Endothelial cell (in vitro differentiated cells): ENCODE measurements around the genes MRPL11 and CLCF1.

DNA sequence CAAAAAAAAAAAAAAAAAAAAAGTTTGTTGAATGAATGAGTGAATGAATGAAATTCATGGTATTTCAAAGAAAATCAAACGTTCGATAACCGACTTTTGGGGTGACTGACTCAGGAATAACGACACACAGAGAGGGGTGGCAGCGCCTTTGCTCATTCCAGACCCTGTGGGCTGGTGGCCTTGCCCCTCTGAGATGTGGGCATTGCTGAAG, 797 bp downstream of the SLC29A2 start:
- PRO-cap: no peak

DNA sequence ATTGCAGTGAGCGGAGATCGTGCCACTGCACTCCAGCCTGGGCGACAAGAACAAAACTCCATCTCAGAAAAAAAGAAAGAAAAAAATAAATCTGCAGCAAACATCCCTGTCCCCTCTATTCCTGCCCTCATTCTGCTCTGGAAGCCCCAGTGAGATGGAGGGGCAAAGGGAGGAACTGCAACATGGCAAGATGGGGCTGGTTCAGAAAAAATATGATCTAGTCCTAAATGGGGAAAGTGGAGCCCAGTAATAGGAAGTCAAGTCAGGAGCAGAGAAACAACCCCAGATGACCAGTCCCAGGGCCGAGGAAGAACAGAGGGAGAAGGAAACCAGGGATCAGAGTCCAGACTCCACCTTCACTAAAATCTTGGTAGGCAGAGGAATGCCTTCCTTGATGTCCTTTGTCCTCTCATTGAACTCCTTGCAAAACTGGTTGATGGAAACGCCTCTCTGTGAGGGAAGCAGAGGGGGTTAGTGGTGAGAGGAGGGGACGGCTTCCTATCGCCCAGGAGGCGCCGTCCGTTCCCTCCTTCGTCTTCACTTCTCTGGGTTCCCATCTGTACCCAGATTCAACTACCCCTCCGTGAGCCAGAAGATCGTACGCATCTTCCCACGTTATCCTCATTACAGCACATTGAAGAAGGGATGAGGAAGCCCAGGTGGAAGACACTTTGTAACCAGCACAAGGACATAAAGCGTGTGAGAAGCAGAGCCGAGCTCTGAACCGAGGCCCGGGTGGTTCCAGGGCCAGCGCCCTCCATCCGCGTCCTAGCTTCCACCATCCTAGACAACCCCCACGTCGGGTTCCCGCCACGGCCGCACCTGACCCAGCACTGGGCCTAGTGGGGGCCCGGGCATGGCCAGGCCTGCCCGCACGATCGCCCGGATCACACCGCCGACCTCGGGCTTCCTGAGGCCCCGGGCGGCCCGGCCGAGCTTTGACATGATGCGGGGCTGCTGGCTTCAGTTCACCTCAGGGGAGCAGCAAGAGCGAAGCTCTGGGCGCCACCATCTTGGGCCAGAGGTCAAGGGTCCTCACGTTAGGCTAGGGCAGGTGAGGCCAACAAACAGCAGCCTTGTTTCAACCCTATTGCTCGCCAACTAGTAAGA, at the start of gene MRPL11:
TSS of gene MRPL11 (minus strand) at position 1,039 of the 1,110 bp plus-strand sequence.
- PRO-cap: bidirectional peak, plus-strand start at position 833 of the sequence, minus-strand start at position 806 of the sequence; bidirectional peak, plus-strand start at position 1,011 of the sequence, minus-strand start at position 1,027 of the sequence

DNA sequence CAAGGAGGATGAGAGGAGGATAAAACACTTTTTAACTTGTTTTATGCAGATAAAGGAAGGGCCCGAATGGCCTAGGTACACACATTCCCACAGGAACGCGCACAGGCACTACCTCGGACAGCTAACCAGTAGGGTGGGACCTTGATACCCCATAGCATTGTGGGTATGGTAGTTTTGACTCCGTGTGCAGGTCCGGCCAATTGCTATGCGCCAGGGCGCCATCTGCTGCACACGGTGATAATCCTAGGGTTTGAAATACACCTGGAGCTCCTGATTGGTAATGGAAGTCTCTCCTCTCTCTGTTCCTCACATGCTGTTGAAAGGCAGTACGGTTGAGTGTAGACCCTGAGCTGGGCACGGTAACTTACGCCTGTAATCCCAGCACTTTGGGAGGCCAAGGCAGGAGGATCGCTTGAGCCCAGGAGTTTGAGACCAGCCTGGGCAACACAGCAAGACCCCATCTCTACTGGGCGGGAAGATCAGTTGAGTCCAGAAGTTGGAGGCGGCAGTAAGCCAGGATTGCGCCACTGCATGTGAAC, 341 bp upstream of the MRPL11 start:
- PRO-cap: unidirectional peak, minus-strand start at position 130 of the sequence

DNA sequence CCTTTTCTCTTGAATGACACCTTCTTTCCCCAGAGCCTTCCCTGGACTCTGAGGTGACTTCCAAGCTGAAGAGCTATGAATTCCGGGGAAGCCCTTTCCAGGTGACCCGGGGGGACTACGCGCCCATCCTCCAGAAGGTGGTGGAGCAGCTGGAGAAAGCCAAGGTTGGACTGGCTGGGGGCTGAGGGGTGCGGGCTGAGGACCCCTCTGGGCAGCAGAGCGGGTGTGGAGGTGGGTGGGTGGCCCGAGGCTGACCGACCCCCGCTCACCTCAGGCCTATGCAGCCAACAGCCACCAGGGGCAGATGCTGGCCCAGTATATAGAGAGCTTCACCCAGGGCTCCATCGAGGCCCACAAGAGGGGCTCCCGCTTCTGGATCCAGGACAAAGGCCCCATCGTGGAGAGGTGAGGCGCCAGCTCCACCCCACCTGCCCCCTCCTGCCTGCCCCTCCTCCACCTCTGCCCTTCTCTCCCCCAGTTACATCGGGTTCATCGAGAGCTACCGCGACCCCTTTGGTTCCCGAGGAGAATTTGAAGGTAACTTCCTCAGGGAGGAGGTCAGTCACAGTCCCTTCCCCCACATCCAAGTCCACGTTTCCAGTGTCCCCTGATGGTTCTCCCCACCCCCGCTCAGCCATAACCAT, 11.1 kb downstream of the DPP3 start:
- PRO-cap: unidirectional peak, plus-strand start at position 347 of the sequence

DNA sequence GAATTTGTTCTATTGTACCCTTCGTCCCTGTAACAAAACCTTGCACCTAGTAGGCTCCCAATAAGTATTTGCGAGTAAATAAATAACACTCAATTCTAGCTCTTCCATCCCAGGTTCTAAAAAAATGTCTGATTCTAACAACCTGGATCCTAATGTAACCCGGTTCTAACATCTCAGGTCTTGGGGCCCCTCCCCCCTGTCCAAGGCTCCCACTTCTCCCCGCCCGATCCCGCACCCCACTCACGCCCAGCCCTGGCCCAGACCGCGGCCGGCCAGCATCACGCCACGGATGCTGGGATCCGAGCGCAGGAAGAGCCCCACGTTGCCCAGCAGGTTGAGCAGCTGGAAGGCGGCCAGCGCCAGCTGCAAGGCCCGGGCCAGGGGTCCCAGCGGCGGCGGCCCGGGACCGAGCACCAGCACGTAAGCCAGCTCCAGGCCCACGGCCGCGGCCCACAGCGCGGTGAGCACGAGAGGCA, 331 bp downstream of the ZDHHC24 start:
- PRO-cap: bidirectional peak, plus-strand start at position 337 of the sequence, minus-strand start at position 264 of the sequence

DNA sequence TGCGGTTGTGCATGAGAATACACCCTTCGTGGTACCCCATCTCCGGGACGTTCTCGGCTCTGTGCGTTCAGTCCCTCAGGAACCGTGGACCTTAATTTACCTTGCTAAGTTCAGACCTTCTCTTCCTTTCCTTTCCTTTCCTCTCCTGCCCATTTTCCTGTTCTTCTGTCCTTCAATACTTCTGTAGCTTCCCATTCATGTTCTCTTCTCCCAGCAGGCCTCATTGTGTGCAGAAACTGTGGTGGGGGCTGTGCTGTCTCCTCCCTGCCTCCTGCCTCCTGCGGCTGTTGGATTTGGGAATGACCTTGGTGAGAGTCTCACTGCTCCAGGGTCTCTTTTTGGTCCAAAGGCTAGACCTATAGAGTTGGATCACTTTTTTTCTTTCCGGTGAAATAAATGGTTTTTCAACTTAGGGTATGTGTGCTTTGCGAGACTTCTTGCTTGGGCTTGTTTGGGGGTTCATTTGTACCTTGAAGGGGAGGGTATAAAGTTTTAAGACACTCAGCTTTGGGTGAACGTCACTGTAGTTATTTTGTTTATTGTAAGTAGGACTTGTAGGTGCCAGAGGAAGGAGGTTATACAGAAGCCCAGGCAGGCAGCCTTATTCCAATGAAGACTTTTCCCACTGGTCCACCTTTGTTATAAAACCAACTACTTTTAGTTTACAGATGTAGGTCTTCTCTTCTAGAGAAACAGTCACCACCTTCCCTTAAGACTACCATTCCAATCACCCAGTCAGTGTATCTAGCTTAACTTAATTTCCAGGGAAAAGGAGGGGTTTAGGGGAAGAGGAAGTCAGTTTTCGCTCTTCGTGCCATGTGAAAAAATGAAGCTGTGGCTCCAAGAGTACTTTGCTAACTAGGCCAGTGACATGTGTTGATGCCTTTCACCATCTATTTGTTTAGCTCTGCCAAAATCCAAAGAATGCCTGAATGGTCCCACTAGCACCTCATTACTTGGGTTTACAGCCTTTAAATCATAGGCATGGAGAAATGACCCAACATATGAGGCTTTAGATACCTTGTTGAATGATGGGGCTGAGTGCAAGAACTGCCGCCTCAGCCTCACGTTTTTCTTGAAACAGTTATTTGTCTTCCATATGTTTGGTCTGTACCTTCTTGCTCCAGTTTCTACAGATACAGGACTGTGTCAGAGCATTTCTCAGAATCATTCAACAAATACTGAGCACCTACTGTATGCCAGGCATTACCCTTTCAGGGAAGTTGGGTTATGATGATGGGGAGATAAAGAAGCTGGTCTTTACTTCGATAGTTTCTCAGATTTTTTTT, 8.0 kb downstream of the RBM4 start:
- PRO-cap: no peak

GRCh38 chr11:66847871-66848660, 4.8 kb downstream of the RCE1 start:
- PRO-cap: no peak

GRCh38 chr11:66855661-66856470, 998 bp upstream of the LRFN4 start:
- PRO-cap: unidirectional peak, plus-strand start at chr11:66855852; unidirectional peak, plus-strand start at chr11:66855936; bidirectional peak, plus-strand start at chr11:66856047, minus-strand start at chr11:66856073; bidirectional peak, plus-strand start at chr11:66856554, minus-strand start at chr11:66856222

- PRO-cap: no peak
These were observed 8.1 kb downstream of the PC start for GRCh38 chr11:66950035-66950536.

DNA sequence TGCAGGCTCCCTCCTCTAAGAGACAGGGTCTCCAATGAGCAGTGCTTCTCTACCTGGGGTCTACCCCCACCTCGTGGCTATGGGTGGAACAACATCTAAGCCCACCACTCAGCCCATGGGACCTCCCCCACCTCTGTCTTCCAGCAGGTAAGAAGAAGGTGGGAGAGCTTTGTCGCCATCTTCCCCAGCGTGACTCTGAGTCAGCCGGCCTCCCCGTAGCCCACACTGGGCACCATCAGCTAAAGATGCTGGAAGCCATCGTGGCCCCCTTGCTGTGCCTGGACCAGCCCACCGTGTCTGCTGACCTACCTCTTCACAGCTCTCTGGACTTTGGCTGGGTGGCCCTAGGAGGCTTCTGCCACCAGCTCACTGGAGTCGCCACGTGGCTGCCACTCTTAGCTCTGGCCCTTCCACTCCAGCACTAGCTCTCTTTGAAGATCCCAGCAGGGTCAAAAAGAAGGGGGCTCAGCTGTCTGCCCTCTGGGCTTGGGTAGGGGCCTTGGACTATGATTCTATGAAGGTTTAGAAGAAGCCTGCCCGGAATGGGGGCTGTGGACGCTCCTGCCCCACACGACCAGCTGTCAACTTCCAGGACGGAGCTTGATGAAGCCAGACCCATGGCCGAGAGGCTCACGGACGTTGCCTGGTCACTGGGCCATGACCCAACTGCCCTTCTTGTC, 1.1 kb downstream of the C11orf86 start:
- PRO-cap: no peak

- PRO-cap: no peak
These were observed 2.1 kb upstream of the RHOD start for GRCh38 chr11:67054450-67054981.

GRCh38 chr11:67062369-67063049, 5.9 kb downstream of the RHOD start:
- PRO-cap: no peak

DNA sequence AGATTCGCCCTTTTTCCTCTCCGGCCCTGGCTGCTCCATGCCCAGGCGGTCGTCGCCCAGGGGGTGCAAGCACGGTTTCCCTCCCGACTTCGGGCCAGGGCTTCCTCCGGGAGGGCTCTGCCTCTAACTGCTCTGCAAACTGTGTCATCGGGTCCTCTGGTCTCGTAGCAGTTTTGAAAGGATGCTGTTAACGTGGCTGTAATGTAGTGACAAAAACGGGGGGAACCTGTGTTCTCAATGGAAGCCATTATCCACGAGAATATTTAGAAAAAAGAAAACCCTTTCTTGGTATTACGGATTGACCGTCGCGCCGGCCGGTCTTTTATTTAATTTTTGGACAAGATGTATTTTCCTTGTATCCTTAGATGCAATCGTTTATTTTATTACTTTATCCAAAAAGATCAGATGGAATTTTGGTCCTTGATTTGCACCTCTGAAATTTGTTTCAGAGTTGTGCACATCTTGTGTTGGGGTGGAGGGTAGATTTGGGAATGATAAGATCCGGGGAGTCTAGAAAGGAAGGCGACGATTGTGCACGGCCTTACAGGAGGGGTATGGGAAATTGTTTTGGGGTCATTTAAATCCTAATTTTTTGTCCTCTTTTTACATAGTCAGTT, 1.2 kb downstream of the KDM2A start:
- PRO-cap: unidirectional peak, minus-strand start at position 146 of the sequence

GRCh38 chr11:67228190-67228829, 38.0 kb upstream of the GRK2 start:
- PRO-cap: no peak

DNA sequence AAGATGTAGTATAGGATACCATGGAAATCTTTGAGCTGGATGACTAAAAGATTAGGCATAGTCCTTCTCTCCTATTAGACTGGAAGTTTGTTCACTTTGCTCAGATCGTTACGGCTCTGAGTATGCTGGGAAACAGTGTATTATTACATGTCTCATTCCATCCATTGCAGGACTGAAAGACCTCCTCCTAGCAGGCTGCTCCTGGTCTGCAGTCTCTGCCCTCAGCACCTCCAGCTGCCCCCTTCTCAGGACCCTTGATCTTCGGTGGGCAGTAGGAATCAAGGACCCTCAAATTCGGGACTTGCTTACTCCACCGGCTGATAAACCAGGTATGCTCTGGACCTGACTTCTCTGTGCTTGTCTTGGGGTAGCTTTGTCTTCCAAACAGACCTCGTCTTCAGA, 13.0 kb upstream of the GRK2 start:
- PRO-cap: no peak

GRCh38 chr11:67276766-67277945, 10.9 kb downstream of the GRK2 start:
- PRO-cap: bidirectional peak, plus-strand start at chr11:67277768, minus-strand start at chr11:67277676

DNA sequence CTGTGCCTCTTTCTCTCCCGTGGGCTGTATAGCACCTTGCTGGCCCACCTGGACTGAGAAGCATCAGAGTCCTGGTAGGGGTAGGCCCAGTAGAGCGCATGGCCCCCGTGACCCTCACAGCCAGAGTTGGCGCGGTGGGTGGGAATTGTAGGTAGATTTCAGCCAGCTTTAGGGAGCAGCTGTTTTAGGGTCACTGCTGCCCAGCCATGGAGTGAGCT, 9.0 kb upstream of the ANKRD13D start:
- PRO-cap: no peak

DNA sequence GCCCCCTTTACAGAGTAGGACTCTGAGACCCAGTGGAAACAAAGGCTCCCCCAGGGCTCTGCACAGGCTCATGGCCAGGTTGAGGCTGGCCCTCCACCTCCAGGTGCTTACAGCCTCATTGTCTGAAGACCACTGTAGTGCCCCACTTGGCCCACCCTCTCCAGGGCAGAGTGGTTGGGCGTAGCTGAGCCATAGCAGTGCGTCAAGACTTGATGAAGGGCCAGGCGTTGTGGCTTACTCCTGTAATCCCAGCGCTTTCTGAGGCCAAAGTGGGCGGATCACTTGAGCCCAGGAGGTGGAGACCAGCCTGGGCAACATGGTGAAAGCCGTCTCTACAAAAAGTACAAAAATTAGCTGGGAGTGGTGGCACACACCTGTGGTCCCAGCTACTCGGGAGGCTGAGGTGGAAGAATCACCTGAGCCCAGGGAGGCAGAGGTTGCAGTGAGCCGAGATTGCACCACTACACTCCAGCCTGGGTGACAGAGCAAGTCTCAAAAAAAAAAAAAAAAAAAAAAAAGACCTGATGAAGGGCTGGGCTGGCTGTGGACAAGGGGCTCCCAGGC, 1.8 kb downstream of the ANKRD13D start:
- PRO-cap: no peak

DNA sequence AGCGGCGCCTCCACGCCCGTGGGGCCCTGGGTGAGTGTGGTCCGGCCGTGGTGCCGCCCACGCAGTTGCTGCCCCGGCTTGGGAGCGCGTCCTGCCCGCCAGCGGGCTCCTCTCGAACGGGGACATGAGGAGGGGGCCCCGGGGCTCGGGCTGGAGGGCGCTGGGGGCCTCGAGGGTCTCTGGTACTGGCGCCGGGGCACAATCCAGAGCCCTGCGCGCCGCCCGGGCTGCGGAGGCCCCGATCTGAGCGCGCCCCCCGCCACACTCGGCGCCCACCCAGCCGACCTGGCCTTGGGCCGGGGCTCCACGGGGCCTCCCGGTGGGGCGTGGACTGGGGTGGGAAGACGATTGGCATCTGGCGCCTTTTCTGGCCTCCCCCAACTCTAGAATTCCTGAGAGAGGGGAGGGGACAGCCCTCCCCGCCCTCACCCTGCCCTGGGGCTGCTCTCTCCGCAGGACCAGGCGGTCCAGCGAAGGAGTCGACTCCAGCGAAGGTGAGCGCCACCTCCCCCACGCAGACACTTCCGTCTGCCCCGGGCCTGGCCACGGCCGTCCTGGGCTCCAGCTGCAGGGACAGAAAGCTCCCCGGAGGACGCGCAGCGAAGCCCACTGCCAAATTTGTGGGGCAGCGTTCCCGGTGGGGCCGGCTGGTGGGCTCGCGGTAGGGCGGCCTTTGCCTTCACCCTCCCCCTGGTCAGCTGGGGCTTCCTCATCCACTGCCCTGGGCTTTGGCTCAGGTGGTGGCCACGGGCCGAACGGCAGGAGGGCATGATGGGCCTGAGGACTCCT, 526 bp downstream of the SSH3 start:
- PRO-cap: no peak

- PRO-cap: bidirectional peak, plus-strand start at chr11:67373474, minus-strand start at chr11:67373348; unidirectional peak, plus-strand start at chr11:67373916; bidirectional peak, plus-strand start at chr11:67374523, minus-strand start at chr11:67374224
These were observed at the start of gene CLCF1 for GRCh38 chr11:67373389-67374376. Gene CLCF1 (minus strand): TSS chr11:67373598.